RPMI7951 (cell line): ENCODE measurements around a stretch of chr10.

DNA sequence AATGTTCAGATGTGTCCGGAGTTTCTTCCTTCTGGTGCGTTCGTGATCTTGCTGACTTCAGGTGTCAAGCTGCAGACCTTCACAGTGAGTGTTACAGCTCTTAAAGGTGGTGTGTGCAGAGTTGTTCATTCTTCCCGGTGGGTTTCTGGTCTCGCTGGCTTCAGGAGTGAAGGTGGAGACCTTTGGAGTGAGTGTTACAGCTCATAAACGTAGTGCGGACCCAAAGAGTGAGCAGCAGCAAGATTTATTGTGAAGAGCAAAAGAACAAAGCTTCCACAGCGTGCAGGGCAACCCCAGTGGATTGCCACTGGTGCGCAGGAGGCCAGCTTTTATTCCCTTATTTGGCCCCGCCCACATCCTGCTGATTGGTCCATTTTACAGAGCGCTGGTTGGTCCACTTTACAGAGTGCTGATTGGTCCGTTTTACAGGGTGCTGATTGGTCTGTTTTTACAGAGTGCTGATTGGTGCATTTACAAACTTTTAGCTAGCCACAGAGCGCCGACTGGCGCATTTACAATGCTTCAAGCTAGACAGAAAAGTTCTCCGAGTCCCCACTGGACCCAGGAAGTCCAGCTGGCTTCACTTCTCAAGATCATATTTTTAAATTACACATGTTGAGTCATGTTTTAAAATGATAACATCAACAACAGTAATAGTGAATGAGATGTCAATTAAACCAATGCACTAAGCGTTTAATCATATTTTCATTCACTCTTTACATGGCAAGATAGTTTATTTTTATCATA lies 128.4 kb downstream of the CUBN start:
- RAMPAGE, long total RNA = no peak

- RAMPAGE, long total RNA = no peak
These were observed 105.6 kb downstream of the CUBN start for GRCh38 chr10:17023772-17024617.

- RAMPAGE, long total RNA = no peak
These were observed 2.4 kb downstream of the VIM start for GRCh38 chr10:17230438-17230807.

DNA sequence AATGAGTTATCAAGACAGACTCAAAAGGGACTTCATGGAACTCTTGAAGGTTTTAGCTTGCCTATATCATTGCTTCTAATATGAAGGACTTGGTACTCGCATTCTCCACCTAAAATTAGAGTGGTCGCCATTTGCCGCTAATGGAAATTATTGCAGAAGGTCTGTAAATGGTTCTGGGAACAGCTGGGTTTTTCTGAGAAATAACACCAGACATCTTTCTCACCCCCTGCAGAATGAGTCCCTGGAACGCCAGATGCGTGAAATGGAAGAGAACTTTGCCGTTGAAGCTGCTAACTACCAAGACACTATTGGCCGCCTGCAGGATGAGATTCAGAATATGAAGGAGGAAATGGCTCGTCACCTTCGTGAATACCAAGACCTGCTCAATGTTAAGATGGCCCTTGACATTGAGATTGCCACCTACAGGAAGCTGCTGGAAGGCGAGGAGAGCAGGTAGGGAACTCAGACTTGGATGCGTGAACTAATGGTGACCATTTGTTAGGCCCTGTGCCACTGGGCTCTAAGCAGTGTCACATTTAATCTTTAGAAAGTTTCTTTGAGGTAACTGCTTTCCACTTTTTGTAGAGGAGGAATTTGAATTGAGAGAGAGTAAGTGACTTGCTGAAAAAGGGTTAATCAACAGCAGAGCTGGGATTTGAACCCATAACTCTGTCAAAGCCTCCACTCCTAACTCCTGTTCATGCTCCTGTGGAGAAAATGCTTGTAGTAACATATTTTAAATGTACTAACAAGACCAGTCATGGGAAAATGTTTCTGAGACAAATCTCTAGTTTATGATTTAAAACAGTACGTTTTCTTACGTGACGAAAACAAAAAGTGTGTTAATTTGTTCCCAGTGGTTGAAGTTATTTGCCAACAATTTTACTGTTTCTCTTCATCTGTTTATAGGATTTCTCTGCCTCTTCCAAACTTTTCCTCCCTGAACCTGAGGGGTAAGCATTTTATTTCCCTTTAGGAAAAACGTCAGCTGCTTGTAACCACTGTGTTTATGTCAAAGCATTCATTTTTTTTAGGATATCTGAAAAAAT lies 7.2 kb downstream of the VIM start:
- RAMPAGE, long total RNA = no peak

- RAMPAGE, long total RNA = no peak
These were observed 9.2 kb downstream of the VIM start for GRCh38 chr10:17237081-17237872.

GRCh38 chr10:17348592-17349303 lies 105.6 kb downstream of the ST8SIA6 start:
- RAMPAGE, long total RNA = no peak

- RAMPAGE, long total RNA = no peak
These were observed 488 bp upstream of the STAM start for GRCh38 chr10:17643292-17644034.

DNA sequence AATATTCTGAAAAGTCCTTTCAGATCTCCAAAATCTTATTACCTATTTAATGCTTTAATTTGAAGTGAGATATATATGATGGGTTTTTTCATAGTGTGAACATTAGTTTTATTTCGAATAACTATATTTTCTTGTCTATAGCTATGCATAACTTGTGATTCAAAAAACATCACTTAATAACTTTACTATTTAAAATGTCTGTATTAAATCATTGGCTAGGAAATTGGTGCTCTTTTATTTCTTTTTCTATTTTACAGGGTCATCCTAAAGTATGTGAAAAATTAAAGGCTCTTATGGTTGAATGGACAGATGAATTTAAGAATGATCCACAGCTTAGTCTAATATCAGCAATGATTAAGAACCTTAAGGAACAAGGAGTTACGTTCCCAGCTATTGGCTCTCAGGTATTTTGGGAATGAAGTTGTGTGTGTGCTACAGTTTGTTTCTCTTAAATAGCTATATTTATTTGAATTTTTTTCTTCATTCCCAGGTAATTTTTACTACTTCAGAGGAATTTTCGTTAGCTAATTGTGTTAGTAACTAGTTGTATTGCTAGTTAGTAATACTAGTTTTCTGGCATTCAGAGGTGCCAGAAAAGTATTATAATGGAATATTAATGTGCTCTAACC lies 43.9 kb downstream of the STAM start:
- RAMPAGE, long total RNA = no peak

GRCh38 chr10:17787562-17788026 lies 21.6 kb upstream of the MRC1 start:
- RAMPAGE, long total RNA = no peak

- RAMPAGE, long total RNA = no peak
These were observed 40.3 kb downstream of the MRC1 start for GRCh38 chr10:17849369-17849854.

GRCh38 chr10:17859680-17860230 lies 50.6 kb downstream of the MRC1 start:
- RAMPAGE, long total RNA = no peak

DNA sequence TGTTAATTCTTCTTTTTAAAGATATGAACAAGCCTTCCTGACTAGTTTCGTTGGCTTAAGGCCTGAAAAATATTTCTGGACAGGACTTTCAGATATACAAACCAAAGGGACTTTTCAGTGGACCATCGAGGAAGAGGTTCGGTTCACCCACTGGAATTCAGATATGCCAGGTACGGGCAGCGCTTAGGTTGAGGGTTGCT lies 54.3 kb downstream of the MRC1 start:
- RAMPAGE, long total RNA = no peak

DNA sequence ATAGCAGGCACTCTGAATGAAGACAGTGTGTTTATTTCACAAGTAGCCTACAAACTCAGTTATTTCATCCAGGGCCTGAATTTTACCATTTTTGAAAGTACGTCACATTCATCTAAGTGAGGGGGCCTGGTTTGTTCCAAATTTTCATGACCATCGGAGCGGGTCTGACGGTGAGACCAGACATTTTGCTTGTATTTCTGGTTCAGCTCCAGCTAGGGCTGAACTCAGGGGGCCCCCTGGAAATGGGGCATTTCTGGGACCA lies 74.9 kb downstream of the CACNB2 start:
- RAMPAGE, long total RNA = no peak

GRCh38 chr10:18226753-18227408 lies 86.7 kb downstream of the CACNB2 start:
- RAMPAGE, long total RNA = no peak

DNA sequence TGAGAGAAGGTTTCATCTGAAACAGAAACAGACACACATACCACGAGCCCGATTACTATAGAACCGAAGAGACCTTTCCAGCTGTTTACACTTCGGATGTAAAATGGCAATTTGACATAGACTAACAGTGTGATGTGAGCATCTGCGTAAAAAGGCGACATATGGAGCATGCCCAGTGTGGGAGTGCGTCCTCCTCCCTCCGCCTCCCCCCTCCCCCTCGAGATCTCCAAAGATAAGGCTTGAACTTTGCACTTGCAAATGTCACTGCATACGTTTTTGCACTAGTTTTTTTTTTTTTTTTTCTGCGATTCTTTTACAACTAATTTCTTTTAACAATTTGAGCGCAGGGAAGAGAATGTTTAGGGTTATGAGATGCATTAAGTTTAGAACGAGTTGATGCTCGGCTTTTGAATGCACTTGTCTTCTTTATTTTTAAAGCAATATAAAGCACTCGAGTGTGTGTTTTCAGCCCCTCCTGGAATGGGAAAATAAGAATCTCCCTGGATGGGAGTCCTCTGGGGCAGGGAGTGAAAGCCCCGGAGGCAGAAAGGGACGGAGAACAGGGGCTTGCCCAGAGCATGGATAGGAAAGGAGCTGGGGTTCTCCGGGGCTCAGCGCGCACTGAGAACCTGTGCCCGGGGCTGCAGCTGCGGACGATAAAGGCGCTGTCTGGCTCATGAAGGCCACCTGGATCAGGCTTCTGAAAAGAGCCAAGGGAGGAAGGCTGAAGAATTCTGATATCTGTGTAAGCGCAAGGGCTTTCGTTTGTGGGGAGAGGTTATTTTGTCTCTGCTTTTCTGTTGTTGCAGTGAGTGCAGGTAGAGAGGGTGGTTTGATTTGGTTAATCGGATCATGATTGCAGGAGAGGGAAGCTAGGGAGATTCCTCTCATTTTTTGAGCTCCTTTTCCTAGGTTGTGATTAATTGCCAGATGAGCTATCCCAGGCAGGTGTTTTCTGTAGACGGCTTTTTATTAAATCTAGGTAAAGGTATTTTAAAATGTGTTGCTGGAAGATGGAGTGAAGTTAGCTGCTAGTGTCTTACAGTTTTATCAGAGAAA lies 250.7 kb downstream of the NSUN6 start:
- RAMPAGE, long total RNA = no peak

DNA sequence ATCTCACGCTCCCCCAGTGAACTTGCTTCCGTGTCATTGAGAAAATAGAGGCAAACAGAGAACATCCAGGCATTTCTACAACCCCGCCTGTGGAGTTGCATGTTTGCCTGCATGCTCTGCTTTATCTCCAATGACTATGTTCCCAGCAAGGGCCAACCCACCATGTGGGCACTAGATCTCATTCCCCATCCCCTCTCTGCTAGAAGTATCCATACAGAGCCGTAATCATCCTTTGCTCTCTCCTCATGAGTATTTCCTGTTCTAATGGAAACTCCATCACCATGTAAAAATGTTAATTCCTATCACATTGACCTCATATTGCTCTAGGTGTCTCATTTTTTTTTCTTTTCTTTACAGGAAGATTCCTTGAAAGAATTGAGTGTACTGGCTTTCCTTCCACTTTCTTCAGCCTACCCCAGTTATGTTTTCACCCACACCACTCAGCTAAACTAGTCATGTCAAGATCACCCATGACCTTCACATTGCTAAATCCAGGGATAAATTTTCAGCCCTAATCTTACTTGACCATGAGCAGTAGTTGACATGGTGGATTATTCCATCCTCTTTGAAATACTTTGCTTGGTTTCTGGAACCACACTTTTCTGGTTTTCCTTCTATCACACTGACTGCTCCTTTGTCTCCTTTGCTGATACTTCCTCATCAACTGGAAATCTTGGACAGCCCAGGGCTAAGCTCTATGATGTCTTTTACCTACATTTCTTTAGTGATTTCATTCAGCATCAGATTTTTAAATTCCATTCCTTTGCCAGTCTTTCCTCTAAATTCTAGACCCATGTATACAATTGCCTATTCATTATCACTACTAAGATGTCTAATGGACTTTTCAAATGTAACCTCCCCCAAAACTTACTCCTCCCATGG lies 131.8 kb downstream of the NSUN6 start:
- RAMPAGE, long total RNA = no peak

GRCh38 chr10:18569663-18570405 lies 81.6 kb downstream of the NSUN6 start:
- RAMPAGE, long total RNA = no peak

GRCh38 chr10:18570940-18571893 lies 80.2 kb downstream of the NSUN6 start:
- RAMPAGE, long total RNA = no peak

GRCh38 chr10:18615520-18616199 lies 35.7 kb downstream of the NSUN6 start:
- RAMPAGE, long total RNA = no peak

- RAMPAGE, long total RNA = no peak
These were observed 155.1 kb downstream of the MALRD1 start for GRCh38 chr10:19203711-19204094.